ENCODE data around the gene CDK19.

- PRO-cap: no peak
- RAMPAGE, long total RNA: no peak
Observed at GRCh38 chr6:109376039-109376698, 6.1 kb downstream of the CD164 start.

GRCh38 chr6:109377716-109378258 lies 4.5 kb downstream of the CD164 start:
- PRO-cap: no peak
- RAMPAGE, long total RNA: no peak

GRCh38 chr6:109448977-109449449 lies 6.6 kb downstream of the MICAL1 start:
- PRO-cap: no peak
- RAMPAGE, long total RNA: no peak

- PRO-cap: no peak
- RAMPAGE, long total RNA: no peak
Observed at GRCh38 chr6:109513890-109514233, 30.8 kb upstream of the ZBTB24 start.

GRCh38 chr6:110179778-110180339 lies 368 bp upstream of the CDC40 start:
- PRO-cap: unidirectional peak, minus-strand start at chr6:110180016
- RAMPAGE, long total RNA: no peak

DNA sequence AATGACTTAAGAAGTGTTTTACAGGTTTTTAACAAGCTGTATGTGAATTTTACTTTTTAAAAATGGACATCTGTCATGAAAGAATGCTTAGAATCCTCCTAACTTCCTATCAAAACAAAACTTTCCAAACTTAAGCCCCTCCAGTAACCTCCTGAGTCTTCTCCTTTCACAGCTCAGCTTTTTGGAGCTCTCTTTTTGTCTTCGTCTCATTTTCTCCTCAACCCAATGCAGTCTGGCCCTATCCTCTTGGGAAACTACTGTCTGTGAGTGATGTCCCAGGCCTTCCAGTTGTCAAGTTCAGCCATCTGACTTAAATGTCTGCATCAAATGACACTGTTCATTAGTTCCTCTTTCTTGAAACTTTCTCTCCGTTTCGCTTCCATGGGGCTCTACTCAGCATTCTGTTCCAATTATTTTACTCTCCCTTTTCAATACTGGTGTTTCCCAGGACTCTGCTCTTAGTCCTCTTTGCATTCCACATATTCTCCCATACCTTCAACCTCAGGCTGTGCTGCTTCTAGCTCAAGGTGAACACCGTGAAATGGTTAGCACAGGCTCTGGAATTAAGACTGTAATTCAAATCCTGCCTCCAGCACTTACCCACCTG lies 1.4 kb downstream of the CDC40 start:
- PRO-cap: no peak
- RAMPAGE, long total RNA: no peak

DNA sequence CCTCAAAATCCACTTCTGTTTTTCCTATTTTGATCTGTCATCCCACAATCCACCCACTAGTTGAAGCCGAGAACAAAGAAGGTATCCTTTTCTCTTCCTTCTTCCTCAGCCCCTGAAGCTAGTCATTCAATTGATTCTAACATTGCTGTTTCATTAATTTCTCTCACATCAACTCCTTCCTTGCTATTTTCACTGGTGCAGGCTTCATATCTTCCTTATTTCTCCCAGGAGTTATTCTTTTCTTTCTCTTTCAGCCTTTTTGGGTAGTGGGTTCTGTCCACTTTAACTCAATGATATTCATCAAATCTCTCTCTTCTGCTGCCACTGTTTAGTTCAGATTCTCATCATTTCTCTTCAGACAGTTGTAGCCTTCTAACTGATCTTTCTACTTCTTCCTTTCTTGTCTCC lies 2.2 kb downstream of the CDC40 start:
- PRO-cap: no peak
- RAMPAGE, long total RNA: no peak

- PRO-cap: no peak
- RAMPAGE, long total RNA: no peak
Observed at GRCh38 chr6:110491678-110492465, 15.5 kb upstream of the SLC22A16 start.

- PRO-cap: no peak
- RAMPAGE, long total RNA: no peak
Observed at GRCh38 chr6:110681321-110682103, 133.8 kb downstream of the CDK19 start.

DNA sequence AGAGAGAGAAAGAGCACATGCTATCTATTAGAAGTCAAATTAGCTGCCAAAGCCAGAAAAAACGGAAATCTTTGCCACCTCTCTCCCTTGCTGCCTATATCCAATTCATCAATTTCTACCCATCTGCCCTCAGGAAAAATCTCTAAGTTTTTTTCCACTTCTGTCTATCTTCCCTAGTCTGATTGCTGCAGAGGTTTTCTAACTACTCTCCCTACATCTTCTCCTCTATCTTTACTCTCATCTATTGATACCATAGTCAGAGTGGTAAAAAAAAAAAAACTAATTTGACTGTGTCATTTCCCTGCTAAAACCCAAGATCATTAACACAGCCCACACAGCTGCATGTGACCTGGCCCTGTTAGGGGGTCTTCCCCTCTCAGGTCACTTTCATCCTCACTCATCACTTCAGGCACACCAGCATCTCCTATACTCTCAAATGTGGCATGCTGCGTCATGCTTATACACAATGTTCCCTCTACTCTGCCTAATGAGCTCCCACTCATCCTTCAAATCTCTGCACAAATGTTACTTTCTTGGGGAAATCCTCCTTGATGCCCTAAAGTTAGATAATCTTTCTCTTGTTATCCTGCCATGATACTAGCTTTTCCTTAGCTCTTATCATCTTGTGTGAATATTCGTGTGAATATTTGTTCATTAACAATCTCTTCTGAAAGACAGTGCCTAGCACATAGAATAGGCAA lies 86.8 kb downstream of the CDK19 start:
- PRO-cap: no peak
- RAMPAGE, long total RNA: no peak

DNA sequence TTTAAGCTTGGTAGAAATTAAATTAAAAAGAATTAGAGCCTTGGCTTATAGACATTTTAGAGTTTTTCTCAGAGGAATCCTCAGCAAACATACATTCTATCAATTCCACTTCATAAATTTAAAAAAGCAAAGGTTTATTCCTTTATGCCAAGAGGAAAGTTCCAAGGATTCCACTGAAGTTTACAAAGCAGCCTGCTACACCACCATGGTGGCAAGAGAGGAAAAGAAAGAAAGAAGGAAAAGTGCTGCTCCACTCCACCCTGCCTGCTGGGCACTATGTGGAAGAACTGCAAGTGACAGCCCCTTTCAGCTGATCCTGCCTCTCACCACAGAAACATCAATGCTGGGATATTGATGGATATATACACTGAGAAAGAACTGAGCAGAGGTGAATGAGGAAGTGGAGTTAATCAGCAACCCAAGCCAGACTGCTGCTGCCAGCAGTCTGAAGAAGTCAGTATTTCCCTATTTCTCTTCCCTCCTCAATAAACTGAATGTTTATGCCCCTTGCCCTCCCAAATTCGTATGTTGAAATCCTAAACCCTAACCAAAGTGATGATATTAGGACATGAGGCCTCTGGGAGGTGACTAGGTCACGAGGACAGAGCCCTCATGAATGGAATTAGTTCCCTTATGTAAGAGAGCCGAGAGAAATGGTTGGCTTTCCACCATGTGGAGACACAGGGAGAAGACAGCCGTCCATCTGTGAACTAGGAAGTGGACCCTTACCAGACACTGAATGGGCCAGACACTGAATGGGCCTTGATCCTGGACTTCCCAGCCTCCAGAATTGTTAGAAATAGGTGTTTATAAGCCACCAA lies 76.4 kb downstream of the CDK19 start:
- PRO-cap: no peak
- RAMPAGE, long total RNA: no peak

DNA sequence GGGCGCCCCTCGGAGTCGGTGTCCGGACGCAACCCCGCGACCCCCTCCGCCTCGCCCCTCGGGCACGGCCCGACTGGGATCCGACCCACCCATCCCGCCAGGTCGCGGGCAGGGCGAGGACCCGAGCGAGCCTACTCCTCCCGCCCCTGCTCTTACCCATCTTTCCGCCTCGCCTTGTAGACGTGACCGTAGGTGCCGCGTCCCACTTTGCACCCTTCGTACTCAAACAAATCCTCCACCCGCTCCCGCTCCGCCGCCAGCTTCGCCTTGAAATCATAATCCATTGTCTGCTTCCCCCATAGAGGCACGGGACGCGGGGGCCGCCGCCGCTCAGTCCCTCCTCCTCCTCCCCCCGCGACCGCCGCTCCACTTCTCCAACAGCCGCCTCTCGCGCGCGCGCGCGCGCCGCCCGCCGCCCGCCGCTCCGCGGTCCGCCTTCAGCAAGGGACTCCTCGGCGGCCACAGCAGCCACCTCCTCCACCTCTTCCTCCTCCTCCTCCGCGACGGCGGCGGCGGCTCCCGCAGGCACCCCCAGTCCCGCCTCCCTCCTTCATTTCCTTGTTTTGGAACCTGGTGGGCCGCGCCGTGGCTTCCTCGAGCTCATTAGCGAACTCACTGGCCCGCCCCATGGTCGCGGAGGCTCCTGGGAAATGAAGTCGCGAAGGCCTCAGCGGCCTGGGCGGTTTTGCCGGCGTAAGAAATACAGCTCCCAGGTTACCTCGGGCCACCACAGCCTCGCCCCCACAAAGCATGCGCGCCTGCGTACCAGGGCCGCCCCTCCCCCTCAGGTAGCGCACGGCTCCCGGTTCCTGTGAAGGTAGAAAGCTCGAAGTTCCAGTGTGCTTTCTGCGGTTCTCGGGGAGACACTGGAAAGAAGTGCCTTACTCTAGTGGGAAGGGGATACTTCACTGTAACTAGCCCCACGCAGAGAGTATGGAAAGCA lies at the start of gene CDK19:
CDK19 (minus strand) TSS at position 617 of the 943 bp plus-strand sequence.
- PRO-cap: bidirectional peak, plus-strand start at position 276 of the sequence, minus-strand start at position 285 of the sequence; bidirectional peak, plus-strand start at position 794 of the sequence, minus-strand start at position 546 of the sequence
- RAMPAGE, long total RNA: no peak

GRCh38 chr6:110874866-110875513 lies 405 bp downstream of the AMD1 start:
- PRO-cap: unidirectional peak, plus-strand start at chr6:110875084
- RAMPAGE, long total RNA: no peak

DNA sequence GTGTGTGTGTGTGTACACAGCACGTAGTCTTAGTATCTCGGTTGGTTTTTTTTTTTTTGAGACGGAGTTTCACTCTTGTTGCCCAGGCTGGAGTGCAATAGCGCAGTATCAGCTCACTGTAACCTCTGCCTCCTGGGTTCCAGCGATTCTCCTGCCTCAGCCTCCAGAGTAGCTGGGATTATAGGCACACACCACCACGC lies 32.8 kb upstream of the GTF3C6 start:
- PRO-cap: no peak
- RAMPAGE, long total RNA: no peak

GRCh38 chr6:111087930-111088896 lies 910 bp downstream of the SLC16A10 start:
- PRO-cap: no peak
- RAMPAGE, long total RNA: no peak

DNA sequence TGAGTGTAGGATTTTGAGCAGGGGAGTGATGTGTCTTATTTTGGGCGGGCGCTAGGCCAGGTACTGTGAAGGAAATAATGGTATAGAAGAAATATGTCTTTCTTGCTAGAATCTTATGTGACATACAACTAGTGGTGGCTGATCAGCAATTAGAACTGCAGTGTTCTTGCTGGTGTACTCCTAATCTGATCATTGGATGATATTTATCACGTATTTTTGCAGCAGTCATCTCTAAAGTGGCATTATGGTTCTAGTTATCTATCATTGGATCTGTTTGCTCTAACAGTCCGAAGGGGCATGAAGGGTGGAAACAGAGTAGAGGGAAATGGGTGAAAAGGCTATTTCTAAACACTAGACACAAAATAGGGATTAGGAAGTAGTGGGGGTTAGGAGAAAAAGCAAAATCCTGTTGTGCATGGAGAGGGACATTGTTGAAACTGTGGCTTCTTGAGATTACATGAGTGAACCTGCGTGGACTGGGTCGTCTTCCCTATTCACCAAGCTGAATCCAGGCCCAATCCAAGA lies 40.2 kb downstream of the SLC16A10 start:
- PRO-cap: no peak
- RAMPAGE, long total RNA: no peak

DNA sequence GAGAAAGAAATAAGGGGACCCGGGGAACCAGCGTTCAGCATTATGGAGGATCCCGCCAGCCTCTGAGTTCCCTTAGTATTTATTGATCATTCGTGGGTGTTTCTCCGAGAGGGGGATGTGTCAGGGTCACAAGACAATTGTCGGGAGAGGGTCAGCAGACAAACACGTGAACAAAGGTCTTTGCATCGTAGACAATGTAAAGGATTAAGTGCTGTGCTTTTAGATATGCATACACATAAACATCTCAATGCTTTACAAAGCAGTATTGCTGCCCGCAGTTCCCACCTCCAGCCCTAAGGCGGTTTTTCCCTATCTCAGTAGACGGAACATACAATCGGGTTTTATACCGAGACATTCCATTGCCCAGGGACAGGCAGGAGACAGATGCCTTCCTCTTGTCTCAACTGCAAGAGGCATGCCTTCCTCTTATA lies 3.9 kb upstream of the MFSD4B start:
- PRO-cap: no peak
- RAMPAGE, long total RNA: no peak

GRCh38 chr6:111255621-111256165 lies 3.4 kb upstream of the MFSD4B start:
- PRO-cap: no peak
- RAMPAGE, long total RNA: no peak

DNA sequence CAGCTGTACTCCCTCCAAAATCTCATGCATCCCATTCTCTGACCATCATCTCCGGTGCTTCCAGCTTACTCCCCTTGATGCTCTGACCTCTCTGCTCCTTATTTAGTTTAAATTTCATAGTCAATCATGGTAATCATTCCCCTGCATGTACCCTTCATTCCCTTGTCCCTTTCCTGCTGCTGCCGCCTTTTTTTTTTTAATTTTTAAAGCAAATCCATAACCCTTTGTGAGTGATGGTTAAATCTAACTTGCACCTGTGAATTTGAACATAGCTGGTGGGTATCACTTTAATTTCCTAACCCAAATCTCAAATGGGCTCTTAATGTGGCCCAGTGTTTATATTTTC lies 86.4 kb downstream of the MFSD4B start:
- PRO-cap: no peak
- RAMPAGE, long total RNA: no peak

- PRO-cap: no peak
- RAMPAGE, long total RNA: no peak
Observed at GRCh38 chr6:111346013-111346433, 86.9 kb downstream of the MFSD4B start.